ENCODE measurements around a stretch of chr9.

DNA sequence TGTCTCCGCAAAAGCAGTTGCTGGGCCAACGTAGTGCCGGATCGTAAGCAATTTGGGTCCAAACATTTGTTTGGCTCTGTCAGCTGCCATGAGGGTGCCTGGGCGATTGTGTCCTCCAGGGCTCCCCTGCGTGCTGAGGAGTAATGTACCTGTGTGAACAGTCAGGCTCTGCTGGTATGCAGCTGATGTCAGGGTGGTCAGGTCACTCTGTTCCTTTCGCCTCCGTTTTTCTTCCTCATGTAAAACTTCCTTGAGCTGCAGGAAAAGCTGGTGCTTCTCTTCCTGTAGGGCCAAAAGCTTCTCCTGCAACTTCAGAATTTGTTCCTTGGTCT lies 32.0 kb upstream of the PUM3 start:
- PRO-cap, result no peak
- RAMPAGE, long total RNA, result no peak

DNA sequence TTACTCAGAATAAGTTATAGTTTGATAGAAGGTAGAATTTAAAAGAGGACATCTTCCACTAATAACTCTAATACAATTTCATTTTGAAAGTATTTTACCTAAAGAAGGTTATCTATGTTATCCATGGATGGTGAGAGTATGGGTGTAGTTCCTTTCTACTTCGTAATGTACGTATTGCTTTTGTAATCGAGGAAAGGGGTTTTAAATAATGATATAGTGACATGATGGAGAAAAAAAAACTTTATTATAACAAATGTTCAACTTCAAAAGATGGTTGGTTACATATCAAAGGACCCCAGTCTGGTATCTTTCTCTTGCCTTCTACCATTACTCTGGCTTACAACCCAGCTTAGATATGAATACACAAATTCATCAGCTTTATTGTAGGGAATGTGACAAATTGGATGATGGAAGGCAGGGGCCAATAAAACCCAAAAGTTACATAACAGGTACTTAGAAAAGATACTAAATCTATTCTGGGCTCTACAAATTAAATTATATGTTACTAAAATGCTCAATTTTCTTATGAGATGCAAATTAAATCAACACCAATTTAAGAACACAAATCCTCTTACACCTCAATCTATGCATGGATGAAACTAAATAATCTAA lies 65.9 kb downstream of the RFX3 start:
- PRO-cap, result no peak
- RAMPAGE, long total RNA, result no peak

DNA sequence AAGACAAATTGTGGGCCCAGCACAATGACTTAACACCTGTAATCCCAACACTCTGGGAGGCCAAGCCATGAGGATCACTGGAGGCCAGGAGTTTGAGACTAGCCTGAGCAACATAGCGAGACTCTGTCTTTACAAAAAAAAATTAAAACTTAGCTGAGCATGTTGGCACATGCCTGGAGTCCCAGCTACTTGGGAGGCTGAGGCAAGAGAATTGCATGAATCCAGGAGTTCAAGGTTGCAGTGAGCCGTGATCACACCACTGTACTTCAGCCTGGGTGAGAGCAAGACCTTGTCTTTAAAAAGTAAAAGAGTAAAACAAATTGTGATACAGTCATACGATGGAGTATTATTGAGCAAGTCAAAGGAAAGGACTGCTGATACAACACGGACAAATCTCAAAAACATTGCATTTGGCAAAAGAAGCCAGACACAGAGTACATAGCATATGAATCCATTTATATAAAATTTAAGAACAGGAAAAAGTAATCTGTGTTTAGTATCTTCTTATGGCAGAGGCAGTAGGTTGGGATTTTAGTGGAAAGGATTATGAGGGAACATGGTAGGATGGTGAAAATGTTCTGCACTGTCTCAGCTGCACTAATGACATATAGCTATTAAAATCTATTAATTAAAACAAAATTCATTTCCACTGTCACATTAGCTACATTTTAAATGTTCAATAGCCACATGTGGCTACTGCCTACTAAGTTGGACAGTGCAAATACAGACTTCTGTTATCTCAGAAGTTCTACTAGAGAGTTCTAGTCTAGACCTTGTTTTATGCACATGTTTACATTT lies 5.0 kb upstream of the RFX3 start:
- PRO-cap, result no peak
- RAMPAGE, long total RNA, result no peak

GRCh38 chr9:3698139-3698448 lies 172.3 kb upstream of the RFX3 start:
- PRO-cap, result no peak
- RAMPAGE, long total RNA, result no peak

- PRO-cap, result no peak
- RAMPAGE, long total RNA, result no peak
Measured at GRCh38 chr9:4105840-4106189, 194.1 kb downstream of the GLIS3 start.

- PRO-cap, result no peak
- RAMPAGE, long total RNA, result no peak
Measured at GRCh38 chr9:4111302-4111676, 188.6 kb downstream of the GLIS3 start.

DNA sequence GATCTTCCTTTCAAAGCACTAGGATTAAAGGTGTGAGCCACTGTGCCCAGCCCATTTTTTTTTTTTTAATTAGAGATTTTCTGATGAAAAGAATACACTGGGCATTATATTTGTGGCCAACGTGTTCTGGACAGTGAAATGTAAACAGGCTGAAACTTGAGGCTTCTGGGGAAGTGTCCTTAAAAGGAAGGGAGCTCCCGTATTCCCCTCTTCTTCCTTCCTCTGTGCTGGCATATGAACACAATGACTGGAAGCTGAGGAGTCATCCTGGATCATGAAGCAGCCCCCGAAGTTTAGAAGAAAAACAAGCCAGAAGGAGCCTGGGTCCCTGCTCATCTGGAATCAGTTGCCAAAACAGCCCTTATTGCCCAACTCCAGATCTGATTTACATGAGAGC lies 65.5 kb upstream of the SLC1A1 start:
- PRO-cap, result no peak
- RAMPAGE, long total RNA, result no peak

GRCh38 chr9:4656585-4657067 lies 5.5 kb upstream of the PLPP6 start:
- PRO-cap, result no peak
- RAMPAGE, long total RNA, result no peak

DNA sequence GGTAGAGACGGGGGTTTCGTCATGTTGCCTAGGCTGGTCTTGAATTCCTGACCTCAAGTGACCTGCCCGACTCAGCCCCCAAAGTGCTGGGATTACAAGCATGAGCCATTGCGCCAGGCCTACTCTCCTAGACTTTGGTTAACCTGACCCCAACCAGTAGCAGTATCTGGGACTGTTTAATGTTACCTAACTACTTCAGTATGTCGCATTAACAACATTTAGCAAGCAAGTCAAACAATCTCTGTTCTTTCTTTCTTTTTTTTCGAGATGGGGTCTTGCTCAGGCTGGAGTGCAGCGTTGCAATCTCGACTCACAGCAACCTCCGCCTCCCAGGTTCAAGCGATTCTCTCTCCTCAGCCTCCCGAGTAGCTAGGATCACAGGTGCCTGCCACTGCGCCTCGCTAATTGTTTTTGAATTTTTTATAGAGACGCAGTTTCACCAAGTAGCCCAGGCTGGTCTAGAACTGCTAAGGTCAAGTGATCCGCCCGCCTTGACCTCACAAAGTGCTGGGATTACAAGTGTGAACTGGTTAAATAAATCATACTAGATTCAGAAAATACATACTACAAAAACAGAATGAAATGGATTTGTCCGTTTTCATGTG lies 1.9 kb downstream of the AK3 start:
- PRO-cap, result no peak
- RAMPAGE, long total RNA, result no peak

- PRO-cap, result no peak
- RAMPAGE, long total RNA, result no peak
Measured at GRCh38 chr9:4794233-4794656, 1.5 kb downstream of the RCL1 start.

- PRO-cap, result no peak
- RAMPAGE, long total RNA, result no peak
Measured at GRCh38 chr9:4839406-4840446, 47.0 kb downstream of the RCL1 start.

GRCh38 chr9:4841942-4842645 lies 49.4 kb downstream of the RCL1 start:
- PRO-cap, result no peak
- RAMPAGE, long total RNA, result no peak

DNA sequence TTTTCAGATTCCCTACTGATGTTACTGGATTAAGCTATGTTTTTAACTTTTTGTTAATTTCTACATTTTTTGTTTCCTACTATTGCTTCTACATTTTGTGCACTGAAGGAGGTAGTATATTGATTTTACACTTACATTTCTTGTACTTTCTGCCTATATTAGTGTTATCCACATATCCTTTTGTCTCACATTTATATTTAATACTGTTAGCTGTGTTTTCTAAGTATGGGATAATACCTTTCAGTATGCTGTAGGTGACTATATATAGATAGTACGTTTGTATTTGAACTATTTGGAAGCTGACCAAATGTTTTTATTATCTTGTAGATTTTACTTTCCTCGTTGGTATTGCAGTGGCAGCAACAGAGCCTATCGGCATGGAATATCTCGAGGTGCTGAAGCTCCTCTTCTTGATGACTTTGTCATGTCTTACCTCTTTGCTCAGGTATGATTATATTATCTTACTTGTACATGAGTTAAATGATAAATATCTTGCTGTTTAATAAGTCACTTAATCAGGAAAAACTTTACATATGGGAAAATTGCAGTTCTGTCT lies 59.1 kb downstream of the JAK2 start:
- PRO-cap, result no peak
- RAMPAGE, long total RNA, result no peak

- PRO-cap, result no peak
- RAMPAGE, long total RNA, result no peak
Measured at GRCh38 chr9:5336663-5337157, 3.0 kb downstream of the RLN1 start.

- PRO-cap, result no peak
- RAMPAGE, long total RNA, result no peak
Measured at GRCh38 chr9:5339076-5339676, 500 bp downstream of the RLN1 start.

DNA sequence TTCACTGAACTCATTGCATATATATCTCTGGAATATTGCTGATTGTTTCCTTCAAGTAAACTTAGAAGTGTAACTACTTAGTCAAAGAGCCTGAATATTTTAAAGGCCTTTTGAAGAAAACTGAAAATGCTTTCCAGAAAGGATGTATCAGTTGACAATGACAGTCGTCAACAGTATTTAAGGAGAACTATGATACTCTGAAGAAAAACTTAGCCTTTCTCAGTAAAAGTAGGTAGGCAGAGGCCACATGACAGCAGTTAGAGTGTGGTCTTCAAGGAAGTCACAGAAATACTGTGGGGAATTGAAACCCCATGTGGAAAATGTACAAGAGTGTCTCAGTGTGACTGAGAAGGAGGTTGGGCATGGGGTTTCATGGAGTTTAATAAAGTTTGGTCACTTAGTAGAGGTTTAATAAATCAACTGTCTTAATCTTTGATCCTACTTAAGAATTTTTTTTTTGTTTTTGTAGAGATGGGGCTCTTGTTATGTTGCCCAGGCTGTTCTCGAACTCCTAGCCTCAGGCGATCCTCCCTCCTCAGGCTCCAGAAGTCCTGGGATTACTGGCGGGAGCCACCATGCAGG lies 1.1 kb downstream of the CD274 start:
- PRO-cap, result no peak
- RAMPAGE, long total RNA, result no peak

DNA sequence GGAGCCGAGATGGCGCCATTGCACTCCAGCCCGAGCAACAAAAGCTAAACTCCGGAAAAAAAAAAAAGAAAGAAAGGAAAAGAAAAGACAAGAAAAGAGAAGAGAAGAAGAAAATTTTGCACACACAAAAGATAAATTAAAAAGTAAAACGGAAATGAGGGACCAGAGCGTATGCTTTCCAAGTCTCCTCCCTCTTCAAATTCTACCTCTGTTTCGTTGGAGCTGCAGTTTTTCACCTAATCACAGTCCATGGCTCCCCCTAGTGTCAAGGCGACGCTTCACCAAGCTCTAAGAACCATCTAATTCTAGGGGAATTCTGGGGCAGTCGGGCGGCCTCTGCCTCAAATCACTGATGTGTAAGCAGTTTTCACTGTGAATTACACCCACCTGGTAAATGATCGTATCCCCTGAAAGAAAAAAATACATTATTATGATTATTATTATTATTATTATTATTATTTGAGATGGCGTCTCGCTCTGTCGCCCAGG lies 28.4 kb upstream of the RIC1 start:
- PRO-cap, result no peak
- RAMPAGE, long total RNA, result no peak

GRCh38 chr9:5775693-5776122 lies 57.2 kb downstream of the ERMP1 start:
- PRO-cap, result no peak
- RAMPAGE, long total RNA, result no peak

DNA sequence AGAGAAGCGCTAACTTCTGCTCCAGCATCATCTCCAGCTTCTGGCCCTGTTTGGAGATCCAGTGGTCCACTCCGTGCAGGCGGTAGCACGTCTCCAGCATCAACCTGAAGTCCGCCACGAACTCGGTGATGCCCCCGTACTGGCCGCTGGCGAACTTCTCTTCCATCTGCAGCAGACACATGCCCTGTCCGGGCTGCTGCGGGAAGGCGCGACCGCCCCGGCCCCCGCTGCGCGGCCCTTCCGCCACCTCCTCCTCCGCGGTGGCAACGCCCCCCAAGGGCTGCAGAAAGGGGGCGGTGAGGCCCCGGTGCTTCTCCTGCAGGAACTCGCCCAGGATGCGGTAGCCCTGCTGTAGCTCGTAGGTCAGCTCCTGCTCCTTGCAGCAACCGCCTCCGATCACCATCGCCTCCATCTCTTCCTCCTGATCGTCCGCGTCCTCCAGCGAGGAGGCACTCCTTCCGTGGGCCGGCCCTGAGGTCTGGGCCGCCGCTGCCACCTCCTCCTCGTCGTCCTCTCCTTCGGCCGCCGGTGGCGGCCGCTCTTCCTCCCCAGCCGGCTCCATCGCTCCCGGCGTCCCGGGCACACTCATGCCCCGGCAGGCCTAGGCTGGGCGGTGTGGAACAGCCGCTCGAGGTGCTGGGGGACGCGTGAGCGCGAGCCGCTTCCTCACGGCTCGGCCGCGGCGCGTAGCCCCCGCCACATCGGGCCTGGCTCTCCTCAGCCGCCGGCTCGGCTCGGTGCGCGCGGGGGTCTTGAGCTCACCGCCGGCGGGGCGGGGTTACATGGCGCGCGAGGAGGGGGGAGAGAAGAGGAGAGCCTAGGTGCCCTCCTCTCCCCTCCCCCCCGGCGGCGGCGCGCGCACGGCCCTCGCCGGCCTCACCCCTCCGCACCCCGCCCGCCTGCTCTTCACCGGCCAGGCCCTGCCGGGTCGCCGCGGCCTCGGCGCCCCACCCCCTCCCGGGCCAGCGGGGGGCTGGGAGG lies 793 bp downstream of the KIAA2026 start:
- PRO-cap, result no peak
- RAMPAGE, long total RNA, result no peak

- PRO-cap, result no peak
- RAMPAGE, long total RNA, result no peak
Measured at GRCh38 chr9:6080029-6080821, 64.8 kb upstream of the RANBP6 start.